Karpas-422 (cell line): ENCODE measurements around the gene DNAH14.

DNA sequence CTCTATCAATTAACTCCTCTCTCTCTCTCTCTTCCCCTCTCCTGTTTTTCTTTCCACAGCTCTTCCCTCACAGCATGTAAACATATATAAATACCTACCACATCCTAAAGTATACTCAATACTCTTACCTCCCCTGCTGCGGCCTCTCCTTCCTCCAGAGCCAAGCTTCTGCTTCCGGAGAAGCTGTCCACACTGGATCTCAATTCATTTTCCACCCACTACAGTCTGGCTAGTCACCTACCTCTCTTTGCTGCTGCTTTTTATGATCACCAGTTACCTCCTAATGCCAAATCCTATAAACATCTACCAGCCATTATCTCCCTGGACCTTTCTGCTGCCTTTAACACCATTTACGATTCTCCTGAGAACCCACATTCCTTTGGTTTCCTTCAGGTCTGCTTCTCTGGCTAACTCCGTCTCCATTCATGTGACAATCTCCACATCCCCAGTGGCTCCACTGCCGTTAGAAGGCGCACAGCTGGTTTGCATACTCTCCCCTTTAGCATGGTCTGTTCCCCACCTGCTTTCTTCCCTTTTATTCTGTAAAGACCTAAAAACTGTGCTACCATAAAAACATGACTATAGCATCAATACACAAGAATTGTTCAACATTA, 64.9 kb downstream of the CAPN2 start:
- PRO-cap: no peak
- RAMPAGE, long total RNA: no peak

DNA sequence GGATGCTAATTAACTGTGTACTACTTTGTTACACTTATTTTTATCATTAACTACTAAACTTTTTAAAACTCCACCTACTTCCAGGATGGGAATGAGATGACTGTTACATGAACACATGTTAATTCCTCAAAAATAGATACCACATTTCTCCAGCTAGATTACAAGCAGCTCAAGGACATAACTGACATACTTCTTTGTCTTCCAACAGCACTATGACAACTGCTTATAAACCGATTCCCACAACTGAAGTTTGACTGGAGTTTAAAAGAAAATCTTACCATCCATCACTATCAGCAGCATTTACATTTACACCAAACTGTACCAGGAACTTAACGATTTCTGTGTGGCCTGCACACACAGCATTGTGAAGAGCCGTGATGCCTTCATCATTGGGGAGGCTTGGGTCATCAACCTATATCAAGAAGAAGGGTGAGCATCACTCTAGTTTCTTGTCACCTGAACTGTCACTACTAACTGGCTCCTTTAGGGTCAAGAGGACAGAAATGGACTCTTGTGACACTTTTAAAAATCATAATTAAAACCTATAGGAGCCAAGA, 53.6 kb downstream of the TP53BP2 start:
- PRO-cap: no peak
- RAMPAGE, long total RNA: no peak

DNA sequence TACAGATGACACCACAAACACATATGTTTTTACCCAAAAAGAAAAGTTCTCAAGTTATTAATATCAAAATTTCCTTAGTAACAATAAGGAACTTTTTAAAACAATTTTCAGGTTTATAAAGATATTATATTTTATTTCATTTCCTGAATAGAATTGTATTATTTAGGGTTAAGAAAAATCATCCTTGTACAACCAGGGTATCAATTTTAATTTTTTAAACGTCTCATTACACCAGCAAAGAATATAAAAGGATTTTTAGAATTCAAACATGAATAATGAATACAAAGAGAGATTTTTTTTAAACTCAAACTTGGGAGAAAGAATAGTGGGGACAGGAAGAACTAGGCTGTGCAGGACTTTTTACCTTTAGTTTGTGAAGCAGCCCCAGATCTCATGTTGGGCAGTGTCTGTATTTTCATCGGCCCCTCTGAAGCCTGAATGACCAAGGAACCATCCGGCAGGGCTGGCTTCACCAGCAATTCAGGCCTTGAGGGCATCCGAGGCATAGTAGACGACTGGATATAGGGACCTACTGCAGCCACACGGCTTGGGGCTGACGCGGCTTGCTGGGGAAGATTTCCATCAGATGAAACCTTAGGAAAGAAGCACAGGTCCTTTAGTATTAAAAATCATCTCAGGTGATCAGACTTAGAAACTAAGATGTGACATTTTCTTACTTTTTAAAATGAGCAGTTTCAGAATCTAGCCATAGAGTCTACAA, 43.8 kb downstream of the TP53BP2 start:
- PRO-cap: no peak
- RAMPAGE, long total RNA: no peak

- PRO-cap: no peak
- RAMPAGE, long total RNA: no peak
Observed at GRCh38 chr1:223832458-223832922, 13.3 kb downstream of the TP53BP2 start.

DNA sequence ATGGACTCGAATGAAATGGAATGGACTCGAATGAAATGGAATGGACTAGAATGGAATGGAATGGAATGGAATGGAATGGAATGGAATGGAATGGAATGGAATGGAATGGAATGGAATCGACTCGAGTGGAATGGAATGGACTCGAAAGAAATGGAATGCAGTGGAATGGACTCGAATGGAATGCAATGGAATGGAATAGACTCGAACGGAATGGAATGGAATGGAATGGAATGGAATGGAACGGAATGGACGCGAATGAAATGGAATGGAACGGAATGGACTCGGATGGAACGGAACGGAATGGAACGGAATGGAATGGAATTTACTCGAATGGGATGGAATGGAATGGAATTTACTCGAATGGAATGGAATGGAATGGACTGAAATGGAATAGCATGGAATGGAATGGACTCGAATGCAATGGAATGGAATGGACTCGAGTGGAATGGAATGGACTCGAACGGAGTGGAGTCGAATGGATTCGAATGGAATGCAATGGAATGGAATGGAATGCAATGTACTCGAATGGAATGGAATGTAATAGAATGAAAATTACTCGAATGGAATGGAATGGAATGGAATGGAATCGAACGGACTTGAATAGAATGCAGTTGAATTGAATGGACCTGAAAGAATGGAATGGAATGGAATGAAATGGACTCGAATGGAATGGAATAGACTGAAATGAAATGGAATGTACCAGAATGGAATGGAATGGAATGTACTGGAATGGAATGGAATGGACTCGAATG, 100.1 kb upstream of the FBXO28 start:
- PRO-cap: no peak
- RAMPAGE, long total RNA: no peak

DNA sequence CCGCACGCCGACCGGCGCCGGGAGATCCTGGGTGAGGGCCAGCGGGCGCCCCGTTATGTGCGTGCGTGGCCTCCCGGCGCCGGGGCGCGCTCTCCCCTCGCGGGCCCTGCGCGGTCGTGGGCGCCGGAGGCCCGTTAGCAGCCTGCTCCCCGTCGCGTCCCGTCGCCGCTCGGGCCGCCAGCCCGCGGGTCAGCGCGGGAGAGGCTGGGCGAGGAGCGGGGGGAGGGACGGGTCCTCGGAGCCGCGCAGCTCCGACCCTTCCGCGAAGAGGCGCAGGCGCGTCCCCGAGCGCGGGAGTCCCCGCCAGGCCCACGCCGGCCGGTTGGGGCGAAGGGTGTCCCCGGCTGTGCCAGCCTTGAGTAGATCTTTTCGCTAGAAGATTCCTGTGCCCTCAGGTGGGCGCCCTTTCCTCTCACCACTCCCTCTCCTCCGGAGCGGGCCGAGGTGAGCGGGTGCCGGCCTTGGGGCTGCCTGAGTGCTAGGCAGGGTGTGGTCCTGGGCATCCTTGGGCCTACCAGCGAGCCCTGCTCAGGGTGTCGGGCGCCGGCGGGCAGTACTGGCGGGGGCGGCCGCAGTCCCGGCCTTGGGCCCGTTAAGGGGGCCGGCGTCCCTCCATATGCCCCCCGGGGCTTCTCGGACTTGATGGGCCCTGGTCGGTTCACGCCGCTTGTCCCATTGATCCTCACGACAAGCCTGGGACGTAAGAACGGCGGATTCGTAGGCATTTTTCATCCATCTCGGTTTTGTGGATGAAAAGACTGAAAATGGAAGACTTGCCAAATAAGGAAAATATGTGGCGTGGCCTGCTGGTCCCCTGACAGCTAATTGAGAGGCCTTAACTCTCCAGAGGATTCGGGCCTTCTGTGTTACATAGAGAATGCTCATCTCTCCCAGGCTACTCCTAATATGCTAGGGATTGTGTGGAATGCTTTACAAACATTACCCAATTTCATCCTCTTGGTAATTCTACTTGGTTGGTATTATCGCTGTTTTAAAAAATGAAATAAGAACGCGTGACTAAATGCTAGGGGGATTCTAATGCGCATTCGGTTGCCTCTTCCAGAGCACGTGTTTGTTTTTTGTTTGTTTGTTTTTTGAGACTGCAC, 701 bp downstream of the DEGS1 start:
- PRO-cap: no peak
- RAMPAGE, long total RNA: no peak

DNA sequence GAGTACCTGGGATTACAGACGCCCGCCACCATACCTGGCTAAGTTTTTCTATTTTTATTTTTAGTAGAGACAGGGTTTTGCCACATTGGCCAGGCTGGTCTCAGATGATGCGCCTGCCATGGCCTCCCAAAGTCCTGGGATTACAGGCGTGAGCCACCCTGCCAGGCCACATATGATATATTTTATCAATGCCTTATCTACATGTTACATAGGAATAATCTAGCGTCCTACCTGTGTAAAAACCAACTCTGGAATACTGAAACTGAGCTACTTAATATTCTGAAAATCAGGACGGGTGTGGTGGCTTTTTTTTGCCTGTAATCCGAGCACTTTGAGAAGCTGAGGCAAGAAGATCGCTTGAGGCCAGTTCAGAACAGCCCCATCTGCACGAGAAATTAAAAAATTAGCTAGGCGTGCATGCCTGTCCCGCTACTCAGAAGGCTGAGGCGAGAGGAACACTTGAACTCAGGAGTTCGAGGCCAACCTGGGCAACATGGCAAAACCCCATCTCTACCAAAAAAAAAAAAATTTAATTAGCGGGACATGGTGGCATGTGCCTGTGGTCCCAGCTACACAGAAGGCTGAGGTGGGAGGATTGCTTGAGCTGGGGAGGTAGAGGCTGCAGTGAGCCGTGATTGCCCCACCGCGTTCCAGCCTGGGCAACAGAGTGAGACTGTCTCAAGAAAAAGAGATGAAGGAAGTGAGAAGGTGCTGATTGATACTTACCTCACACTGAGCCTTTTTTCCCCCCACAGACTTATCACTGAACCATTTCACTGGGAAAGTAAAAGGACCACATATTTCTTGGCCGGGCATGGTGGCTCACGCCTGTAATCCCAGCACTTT, 2.8 kb downstream of the DEGS1 start:
- PRO-cap: no peak
- RAMPAGE, long total RNA: no peak

DNA sequence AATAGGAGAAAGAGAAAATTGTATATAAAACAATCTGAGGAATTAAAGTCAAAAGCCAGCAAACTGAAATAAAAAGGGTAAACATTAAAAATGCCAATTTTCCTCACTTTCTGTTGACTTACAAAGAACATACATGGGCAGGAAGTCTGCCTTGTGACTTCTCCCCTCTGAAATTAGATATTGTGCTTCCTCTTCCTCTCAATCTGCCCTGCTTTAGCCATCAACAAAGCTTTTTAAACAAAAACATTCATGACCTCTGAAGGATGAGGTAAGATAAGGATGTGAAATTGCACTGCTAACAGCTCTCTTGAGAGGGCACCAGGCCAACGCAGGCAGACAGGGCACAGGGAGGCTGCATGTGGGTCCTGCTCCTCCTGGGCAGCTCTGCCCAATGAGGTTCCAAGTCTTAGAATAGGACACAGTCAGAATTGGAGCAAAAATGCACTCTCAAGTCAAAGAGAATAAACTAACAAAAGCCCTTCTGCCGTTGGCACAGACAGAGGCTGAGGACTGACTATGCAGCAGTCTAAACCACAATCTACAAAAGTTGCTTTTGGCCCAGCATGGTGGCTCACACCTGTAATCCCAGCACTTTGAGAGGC, 62.2 kb downstream of the DEGS1 start:
- PRO-cap: no peak
- RAMPAGE, long total RNA: no peak

- PRO-cap: bidirectional peak, plus-strand start at chr1:224330442, minus-strand start at chr1:224330139
- RAMPAGE, long total RNA: no peak
Observed at GRCh38 chr1:224330272-224330769, 349 bp upstream of the NVL start.

- PRO-cap: no peak
- RAMPAGE, long total RNA: no peak
Observed at GRCh38 chr1:224387161-224387871, 30.6 kb downstream of the CNIH4 start.

DNA sequence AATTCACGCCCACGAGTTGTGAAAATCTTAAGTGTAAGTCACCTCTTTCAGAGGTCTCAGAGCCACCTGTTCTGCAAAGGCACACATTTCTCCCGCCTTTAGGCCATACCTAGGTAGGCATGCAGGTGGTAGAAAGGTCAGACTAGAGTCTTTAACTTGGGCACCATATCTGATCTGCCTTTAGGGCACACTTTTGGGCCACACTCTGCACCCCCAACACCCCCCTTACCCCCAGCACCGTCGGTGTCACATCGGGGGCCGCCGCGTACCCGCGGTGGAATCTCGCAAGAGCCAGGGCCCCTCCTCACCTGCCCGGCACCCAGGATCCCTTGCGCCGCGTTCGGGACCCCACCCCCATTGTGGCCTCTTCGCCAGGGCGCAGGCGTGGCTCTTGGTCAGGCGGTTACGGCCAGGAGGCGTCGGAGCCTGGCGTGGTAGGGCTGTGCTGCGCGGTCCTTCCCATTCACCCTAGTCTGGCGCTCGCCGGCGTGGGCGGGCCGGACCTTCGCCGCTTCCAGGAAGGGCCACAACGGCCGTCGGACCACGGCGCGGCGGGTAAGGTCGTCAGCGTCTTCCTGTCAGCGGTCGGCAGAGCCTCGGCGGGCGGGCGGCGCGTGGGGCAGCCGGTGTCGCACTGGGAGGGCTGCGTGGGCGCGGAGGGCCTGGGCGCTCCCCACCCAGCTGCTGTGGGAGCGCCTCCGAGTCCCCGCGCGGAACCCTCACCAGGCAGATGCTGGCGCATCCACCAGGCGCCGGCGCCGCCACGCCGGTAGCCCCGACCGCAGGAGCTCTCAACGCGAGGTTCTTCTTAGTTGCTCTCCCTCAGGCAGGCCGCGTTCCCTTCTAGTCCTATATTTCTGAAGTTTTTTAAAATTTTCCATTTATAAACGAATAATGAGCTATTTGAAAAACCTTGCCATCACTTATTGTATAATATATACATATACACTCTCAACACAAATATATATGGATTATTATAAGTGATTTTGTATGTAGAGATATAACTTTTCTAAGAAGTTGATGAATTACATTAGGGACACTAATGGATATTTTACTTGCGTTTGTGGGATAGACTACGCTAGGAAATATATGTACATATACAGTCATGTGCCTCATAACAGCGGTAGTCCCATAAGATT, at the start of gene DNAH14:
TSS of gene DNAH14 (plus strand) at position 395 of the 1,139 bp plus-strand sequence.
- PRO-cap: no peak
- RAMPAGE, long total RNA: no peak

GRCh38 chr1:225464662-225466071, 37.3 kb upstream of the LBR start:
- PRO-cap: no peak
- RAMPAGE, long total RNA: no peak

GRCh38 chr1:225466946-225468156, 39.5 kb upstream of the LBR start:
- PRO-cap: bidirectional peak, plus-strand start at chr1:225467359, minus-strand start at chr1:225467198; bidirectional peak, plus-strand start at chr1:225467865, minus-strand start at chr1:225467772
- RAMPAGE, long total RNA: no peak

DNA sequence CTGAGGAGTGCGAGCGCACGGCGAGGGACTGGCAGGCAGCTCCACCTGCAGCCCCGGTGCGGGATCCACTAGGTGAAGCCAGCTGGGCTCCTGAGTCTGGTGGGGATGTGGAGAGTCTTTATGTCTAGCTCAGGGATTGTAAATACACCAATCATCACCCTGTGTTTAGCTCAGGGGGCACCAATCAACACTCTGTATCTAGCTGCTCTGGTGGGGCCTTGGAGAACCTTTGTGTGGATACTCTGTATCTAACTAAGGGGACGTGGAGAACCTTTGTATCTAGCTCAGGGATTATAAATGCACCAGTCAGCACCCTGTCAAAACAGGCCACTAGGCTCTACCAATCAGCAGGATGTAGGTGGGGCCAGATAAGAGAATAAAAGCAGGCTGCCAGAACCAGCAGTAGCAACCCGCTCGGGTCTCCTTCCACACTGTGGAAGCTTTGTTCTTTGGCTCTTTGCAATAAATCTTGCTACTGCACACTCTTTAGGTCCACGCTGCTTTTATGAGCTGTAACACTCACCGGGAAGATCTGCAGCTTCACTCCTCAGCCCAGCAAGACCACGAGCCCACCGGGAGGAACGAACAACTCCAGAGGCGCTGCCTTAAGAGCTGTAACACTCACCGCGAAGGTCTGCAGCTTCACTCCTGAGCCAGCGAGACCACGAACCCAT, 45.4 kb upstream of the LBR start:
- PRO-cap: bidirectional peak, plus-strand start at position 405 of the sequence, minus-strand start at position 268 of the sequence
- RAMPAGE, long total RNA: no peak

DNA sequence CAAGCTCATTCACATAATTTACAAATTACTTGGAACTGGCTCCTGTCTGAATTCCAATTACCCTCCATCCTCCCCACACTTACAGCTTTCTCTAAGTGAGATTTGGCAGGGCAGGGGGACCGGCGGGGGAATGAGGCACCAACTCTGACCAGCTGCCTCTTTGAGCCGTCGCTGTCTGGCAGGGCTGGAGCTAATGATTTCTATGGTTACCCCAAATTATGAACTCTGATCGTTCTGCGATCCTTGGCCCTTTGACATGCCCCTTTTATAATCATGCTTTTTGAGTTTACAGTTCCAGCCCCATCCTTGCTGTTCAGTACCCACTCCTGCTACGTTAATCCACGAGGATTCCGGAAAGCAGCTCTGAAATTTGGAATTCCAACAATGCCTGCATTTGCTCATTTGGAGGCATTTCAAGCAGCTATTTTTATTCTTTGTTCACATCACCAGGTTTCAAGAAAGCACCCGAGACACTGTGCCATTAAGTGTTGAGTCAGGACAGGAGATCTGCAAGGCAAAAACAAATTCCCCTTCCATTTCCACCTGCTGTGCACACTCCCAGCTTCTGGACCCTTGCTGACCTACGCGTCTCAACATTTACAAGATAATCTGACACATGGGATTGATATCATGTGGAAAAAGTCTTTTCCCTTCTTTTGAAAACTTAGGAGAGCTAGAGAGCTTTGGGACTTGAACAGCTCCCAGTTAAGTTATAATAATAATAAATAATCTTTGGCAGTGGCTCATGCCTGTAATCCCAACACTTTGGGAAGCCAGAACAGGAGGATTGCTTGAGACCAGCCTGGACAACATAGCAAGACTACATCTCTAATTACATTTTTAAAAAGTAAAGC, 54.8 kb upstream of the LBR start:
- PRO-cap: no peak
- RAMPAGE, long total RNA: no peak

GRCh38 chr1:225549305-225549787, 103.6 kb downstream of the ENAH start:
- PRO-cap: no peak
- RAMPAGE, long total RNA: no peak

- PRO-cap: no peak
- RAMPAGE, long total RNA: no peak
Observed at GRCh38 chr1:225554829-225555238, 98.1 kb downstream of the ENAH start.

- PRO-cap: no peak
- RAMPAGE, long total RNA: no peak
Observed at GRCh38 chr1:225649507-225650068, 3.3 kb downstream of the ENAH start.

GRCh38 chr1:225819873-225820222, 9.9 kb downstream of the EPHX1 start:
- PRO-cap: no peak
- RAMPAGE, long total RNA: no peak

- PRO-cap: no peak
- RAMPAGE, long total RNA: no peak
Observed at GRCh38 chr1:225844961-225845733, 35.2 kb downstream of the EPHX1 start.